ENCODE results near the gene HINT2.

DNA sequence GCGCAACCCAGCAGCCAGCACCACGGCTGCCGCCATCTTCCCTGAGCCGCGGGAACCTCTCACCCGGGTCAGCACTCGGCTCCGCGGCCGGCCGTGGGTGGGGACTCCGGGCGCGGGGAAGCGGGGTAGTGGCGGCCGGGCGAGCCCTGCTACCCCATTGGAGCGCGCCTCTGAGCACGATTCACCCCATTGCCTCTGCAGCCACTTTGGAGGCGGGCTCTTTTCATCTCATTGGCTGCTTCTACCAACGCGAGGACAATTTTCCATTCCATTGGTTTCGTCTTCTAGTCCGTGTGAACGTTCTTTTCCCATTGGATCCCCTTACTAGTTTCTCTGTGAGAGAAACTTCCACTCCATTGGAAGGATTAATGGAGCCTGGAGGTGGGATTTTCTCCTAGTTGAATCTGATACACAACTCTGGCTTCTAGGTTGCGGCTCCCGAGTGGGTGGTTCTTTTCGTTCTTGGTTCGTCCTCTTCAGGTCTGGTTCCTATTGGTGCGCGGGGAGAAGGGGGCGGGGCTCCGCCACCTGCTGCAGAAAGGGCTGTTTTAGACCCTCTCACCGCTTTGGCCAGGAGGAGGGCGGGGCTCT is at the start of gene HINT2:
Gene HINT2 (minus strand): TSS at position 99 of the 591 bp plus-strand sequence.
- RRBS, result no CpG with 5 or more reads among the region's 37 CpGs

DNA sequence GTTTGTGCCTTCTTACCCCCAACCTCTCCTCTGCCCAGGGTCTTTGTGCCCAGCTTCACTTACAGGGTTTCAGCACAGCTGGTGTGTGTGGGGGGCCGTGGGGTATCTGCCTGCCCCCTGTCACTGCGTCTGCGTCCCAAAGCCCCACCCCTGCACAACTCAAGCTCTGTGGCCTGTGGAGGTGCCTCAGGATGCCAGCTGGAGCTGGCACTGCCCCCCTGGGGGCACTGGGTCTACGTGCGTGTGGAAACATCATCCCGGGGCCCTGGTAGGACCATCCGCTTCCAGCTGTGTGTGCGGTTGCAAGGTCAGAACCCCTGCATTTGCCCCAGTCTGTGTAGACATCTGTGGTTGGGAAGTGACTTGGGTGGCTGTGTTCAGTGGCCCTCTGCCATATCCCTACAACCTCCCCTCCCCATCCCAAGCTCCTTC is 12.5 kb downstream of the TMEM8B start:
- RRBS, result no CpG with 5 or more reads among the region's 8 CpGs

- RRBS, result no CpG with 5 or more reads among the region's 8 CpGs
Measured at GRCh38 chr9:35908463-35909066, 725 bp upstream of the SPAAR start.

DNA sequence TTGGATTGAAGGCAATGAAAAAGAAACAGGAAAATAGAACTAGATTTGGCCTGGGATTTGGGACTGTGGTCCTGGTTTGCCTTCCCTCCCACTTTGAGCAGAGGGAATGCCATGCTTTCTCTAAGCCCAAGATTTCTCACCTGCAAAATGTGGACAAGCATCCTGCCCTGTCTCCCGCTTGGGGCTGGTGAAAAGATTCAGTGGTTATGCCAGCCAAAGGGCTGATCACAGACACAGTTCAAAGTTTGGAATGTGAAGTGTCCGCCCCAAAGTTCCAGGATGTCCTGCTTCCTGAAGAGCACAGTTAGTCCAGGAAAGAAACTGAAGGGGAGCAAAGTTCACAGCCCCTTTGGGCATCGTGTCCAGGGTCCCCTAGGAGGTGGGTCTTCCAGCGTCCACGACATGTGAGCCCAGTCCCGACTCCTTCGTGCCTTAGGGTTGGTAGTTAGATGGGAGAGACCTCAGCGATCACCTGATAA is 19.9 kb downstream of the SPAAR start:
- RRBS, result no CpG with 5 or more reads among the region's 8 CpGs

DNA sequence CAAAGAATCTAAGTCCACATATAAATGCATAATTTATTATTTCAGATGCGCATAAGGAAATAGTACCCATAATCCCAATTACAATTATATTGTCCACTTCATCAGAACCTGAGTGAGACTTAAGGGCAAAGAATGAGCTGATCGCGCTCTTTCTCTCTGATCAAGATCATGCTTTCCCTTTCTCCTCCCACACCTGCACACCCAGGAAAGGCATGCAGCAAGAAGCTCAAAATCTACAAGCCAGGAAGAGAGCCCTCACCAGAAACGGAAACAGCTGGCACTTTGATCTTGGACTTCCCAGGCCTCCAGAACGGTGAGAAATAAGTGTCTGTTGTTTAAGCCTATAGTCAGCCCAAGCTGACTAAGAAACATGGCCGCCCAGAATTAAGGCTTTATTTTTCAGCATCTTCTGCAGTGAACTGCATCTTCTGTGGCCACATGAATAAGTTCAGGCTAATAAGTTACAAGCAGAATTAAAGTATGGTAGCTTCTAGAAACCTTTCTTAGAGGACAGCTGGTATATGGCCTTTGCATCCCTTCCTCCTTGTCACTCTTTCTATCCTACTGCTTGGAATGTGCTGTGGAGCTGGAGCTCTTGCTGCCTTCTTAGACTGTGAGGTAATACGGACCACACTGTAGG is 17.4 kb downstream of the OR2S2 start:
- RRBS, result no CpG with 5 or more reads among the region's 7 CpGs

DNA sequence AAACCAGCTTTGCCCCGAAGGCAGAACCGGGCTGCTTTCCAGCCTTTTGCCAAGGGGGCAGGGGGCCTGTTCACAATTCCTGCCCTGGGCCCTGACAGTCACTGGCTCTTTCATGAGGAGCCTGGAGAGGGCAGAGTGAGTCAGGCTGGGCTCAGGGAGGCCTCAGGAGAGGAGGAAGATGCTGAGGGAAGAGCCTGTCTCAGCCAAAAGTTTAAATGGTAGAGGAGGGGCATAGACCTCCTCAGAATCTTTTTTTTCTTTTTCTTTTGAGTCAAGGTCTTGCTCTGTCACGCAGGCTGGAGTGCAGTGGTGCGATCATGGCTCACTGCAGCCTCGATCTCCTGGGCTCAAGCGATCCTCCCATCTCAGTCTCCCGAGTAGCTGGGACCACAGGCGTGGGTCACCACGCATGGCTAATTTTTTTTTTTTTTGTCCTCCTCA is 4.9 kb downstream of the GLIPR2 start:
- RRBS, result 25% methylated on average over 2 of the region's 9 CpGs

- RRBS, result no CpG with 5 or more reads among the region's 2 CpGs
Measured at GRCh38 chr9:36144868-36145408, 8.4 kb downstream of the GLIPR2 start.

DNA sequence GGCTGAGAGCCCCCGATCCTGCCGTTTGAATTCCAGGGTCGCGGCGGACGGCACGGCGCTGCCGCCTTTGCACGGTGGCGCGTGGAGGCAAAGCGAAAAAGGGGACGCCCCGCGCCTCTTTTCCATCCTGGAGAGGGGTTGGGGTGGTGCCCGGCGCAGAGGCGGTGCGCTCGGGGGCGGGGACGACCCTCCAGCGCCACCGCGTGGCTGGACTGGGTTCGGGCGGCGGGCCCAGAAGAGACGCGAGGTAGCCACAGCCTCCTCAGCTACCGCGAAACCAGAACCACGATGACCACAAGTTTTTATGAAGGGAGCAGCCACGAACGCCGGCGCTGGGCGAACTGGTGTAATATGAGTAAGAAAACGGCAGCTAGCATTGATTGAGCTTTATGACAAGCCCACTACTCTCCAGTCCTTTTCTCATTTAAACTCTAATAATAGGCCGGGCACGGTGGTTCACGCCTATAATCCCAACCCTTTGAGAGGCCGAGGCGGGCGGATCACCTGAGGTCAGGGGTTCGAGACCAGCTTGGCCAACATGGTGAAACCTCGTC is 2.6 kb upstream of the CCIN start:
- RRBS, result 3% methylated on average over 4 of the region's 48 CpGs

DNA sequence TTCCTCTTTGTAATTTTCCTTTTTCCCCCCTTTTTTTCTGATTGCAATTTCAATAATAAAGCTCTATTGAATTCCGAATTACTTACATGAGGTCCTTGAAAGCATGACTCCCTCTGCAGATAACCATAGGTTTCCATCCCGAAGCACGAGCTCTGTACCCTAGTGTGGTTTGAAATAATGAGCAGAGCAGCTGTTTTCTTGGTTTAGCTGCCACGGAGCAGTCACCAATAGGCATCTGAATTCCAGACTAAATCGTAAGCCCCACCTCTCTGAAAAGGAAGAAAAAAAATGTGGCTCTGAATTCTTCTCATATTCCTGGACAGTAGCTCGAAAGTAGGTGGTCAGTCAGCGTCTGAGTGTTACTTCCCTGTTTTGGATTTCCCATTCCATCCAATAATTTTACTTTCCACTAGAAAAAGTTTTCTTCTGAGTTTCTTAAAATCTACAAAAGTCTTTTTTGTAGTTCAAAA is 18.6 kb upstream of the GNE start:
- RRBS, result no CpG with 5 or more reads among the region's 7 CpGs

- RRBS, result no CpG with 5 or more reads among the region's 3 CpGs
Measured at GRCh38 chr9:36399963-36400166, 204 bp downstream of the RNF38 start.

DNA sequence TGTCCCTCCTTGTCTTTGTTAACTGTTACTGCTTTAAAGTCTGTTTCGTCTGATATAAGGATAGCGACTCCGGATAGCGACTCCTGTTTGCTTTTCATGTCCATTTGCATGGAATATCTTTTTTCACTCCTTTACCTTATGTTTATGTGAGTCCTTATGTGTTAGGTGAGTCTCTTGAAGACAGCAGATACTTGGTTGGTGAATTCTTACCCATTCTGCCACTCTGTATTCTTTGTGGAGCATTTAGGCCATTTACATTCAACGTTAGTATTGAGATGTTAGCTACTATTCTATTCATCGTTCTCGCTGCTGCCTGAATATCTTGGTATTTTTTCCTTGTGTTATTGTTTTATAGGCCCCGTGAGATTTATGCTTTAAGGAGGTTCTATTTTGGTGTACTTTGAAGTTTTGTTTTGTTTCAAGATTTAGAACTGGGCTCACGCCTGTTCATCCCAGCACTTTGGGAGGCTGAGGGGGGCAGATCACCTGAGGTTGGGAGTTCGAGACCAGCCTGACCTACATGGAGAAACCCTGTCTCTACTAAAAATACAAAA is 14.0 kb upstream of the RNF38 start:
- RRBS, result no CpG with 5 or more reads among the region's 10 CpGs

GRCh38 chr9:36924980-36925225 is 109.2 kb downstream of the PAX5 start:
- RRBS, result no CpG with 5 or more reads among the region's 1 CpG

DNA sequence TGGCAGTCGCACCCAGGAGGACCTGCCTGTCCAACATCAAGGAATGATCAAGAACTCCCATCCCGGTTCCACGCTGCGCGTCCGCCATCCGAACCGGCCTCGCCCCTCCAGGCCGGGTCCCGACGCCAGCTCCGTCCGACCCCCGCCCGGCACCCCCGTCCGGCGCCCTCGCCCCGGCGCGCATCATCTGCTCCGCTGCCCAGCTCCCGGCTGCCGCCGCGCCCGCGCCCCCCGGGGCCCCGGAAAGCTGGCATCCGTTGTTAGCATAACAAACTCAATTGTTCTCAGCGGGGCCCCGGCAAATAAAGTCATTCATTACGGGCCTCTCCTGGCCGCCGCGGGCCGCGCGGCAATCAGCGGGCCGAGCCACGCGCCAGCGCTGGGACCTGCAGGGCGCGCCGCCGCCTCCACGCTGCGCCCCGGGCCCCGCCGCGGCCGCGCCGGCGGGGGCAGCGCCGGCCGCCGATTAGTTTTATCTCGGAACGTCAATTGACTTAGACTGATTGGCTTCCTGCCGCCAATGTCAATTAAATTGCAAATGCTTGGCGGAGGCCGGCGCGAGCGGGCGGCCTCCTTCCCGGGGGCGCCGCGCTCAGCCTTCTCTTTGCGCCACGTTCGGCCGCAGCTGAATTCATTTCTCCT is 48.0 kb downstream of the PAX5 start:
- RRBS, result 8% methylated on average over 16 of the region's 82 CpGs

GRCh38 chr9:37026127-37026671 is 7.9 kb downstream of the PAX5 start:
- RRBS, result 13% methylated on average over 25 of the region's 41 CpGs

- RRBS, result 14% methylated on average over 9 of the region's 15 CpGs
Measured at GRCh38 chr9:37034663-37034928, 528 bp upstream of the PAX5 start.

DNA sequence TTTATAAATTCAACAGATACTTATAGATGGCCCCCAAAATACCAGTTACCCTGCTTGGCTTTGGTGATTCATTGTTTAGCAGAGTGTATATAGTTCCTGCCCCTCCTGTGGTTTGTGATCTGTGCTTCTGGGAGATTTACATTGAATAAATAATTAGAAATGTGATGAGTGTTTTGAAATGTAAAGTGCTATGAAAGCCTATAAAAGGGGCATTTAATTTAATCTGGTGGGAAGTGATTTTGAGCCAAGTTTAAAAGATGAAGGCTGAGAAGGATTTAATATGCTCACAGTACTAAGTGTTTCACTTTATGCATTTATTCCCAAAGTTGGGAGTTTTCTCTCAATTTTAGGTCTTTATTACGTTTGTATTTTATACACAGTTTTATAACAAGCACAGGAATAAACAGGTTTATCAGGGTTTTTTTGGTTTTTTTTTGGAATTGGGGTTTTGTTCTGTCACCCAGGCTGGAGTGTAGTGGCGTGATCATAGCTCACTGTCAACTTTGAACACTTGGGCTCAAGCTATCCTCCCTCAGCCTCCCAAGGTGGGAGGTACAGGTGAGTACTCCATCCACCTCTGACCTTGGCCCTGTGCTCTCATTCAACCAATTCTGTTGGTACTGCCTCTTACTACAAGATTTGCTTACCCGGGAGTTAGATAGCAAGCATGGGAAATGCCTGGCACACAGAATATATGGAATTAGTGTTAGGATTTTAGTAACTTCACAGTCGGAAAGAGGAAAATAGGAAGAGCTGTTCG is 36.5 kb upstream of the ZCCHC7 start:
- RRBS, result no CpG with 5 or more reads among the region's 5 CpGs

- RRBS, result no CpG with 5 or more reads among the region's 4 CpGs
Measured at GRCh38 chr9:37093066-37093350, 27.4 kb upstream of the ZCCHC7 start.

DNA sequence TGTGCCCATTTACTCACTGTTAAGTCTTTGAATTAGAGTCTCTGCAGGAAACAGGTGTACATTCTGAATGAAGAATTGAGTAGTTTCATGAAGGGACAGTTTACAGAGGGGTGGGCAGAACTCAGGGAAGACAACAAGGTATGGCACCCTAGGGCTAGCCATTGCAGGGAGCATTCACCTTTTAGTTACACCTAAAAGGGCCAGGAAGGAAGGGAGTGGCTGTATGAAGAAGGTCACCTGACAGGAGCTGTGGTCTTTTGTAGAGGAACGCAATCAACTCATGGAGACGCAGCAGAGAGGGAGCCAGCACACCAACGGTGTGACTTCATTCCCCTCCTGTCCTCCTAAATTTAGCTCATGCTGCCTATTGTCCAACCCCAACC is 12.7 kb upstream of the ZCCHC7 start:
- RRBS, result no CpG with 5 or more reads among the region's 3 CpGs

- RRBS, result no CpG with 5 or more reads among the region's 6 CpGs
Measured at GRCh38 chr9:37126220-37127025, 6.0 kb downstream of the ZCCHC7 start.

- RRBS, result no CpG with 5 or more reads among the region's 2 CpGs
Measured at GRCh38 chr9:37158125-37158575, 37.8 kb downstream of the ZCCHC7 start.